Aortic smooth muscle cell (primary cell): Measurements from ENCODE around the gene MAP3K13.

GRCh38 chr3:185335526-185336291, 27.2 kb upstream of the MAP3K13 start:
- RRBS, result no CpG with 5 or more reads among the region's 2 CpGs

- RRBS, result no CpG with 5 or more reads among the region's 25 CpGs
Observed at GRCh38 chr3:185362746-185363947, at the start of gene MAP3K13. TSS of gene MAP3K13 (plus strand) at chr3:185363136.

- RRBS, result no CpG with 5 or more reads among the region's 7 CpGs
Observed at GRCh38 chr3:185437142-185437629, 61.6 kb downstream of the TMEM41A start.

DNA sequence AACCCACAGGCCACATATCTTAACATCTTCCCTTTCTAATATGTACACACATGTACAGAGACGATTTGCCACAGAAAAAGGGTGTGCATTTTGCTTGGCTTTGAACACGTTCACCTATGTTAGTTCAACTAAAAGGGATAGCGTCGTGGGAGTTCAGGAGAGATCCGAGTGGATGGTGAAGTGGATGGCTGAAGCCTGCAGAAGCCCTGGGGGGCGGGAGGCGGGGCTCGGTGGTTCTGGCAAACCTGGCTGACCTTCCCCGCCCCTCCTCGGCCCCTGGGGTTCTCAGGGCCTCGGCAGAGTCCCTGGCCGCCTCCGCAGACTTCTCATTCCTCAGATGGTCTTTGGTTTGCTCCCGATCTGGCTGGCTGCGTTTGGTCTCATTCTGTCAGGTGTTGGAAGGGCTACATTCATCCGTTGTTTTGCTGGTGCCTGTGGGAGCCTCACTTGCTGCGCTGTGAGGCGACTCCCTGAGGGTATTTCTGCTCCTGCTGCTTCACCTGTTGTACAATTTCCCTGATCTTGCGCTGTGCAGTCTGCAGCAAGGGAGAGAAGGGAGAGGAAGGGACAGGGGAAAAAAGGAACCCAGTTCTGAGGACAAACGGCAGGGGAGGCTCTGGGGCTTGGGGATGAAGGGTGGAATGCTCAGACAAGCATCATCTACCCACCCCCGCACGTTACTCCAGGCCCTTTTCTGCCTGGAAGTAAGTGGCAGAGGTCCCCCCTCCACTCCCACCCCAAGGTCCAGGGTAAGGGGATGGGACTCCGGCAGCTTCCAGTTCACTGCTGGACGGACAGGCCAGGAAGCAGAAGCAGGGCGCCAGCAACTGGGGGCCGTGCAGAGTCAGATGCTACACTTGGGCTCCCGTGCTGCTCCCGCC, 59.2 kb downstream of the SENP2 start:
- RRBS, result no CpG with 5 or more reads among the region's 28 CpGs

DNA sequence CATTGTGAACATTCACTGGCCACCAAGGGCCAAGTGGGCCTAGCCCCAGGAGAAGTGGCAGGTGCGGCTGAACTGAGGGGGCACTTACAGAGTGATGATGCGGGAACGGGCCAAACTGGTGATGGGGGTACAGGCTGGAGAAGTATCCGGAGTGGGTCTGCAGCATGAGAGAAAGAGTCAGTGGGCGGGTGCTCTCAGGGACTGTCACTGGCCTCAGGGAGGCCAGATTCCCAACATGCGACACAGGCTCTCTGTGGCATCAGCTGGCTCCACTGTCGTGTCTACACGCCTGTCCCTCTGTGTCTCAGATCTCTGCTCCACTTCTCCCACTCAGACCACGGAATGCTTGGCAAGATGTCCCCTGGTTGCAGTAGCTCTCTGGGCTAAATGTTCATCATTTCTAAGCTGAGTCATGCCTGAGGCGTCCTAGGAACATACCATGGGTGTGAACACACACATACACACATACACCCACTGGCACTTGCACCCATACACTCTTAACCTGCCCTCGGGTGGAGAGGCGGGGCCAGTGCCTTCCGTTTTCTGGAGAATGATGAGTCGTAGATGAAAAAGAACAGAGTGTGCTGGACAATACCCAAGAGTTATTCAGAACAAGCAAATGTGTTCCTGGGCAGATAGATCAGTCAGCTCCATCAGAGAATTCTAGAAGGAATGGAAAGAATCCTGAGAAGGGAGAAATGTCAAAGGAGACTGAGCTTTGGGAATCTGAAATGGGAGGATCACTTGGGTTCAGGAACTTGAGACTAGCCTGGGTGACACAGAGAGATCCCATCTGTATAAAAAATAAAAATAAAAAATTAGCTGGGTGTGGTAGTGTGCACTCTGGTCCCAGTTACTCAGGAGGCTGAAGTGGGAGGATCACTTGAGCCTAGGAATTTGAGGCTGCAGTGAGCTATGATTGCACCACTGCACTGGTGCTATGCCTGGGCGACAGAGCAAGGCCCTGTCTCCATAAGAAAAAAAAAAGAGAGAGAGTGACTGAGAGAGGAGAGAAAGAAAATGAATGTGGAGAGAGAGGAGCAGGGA, 72.5 kb downstream of the SENP2 start:
- RRBS, result no CpG with 5 or more reads among the region's 15 CpGs

- RRBS, result no CpG with 5 or more reads among the region's 7 CpGs
Observed at GRCh38 chr3:185660423-185660801, 74.3 kb downstream of the SENP2 start.

DNA sequence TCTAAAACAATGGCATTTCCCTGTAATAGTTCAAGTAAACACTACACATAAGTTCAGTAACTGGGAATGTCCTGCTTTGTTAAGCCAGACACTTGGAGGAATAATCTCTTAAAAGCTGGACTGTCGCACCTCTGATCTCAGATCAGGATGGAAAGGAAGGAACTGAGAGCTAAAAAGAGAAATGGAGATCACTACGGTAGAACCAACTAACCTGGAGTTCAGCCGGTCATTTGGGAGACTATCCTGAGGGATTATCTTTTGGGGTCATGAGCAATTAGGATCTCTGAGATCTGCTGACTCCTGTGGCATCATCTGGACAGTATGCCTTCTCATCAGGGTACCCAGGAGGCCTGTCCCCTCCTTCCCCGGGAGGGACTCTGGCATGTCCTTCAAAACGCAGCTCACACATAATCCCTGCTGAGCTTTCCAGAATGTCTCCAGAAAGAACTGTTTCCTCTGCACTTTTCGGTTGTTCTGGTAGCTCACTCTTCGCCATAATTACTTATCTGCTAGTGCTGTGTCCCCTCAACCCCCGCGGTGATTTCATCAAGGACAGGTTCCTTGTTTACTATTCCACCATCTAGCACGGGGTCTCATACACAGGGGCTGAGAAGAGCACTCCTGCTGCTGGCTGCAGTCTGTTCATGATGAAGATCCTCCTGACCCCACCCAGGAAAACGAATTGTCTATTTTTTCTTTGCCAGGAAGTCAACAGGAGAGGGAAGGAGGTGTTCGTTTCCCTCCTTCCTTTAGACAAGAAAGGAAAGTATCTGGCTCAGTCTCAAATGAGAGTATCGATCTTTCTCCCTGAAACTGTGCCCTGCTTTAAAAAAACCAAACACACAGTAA, 115.7 kb downstream of the SENP2 start:
- RRBS, result no CpG with 5 or more reads among the region's 13 CpGs

GRCh38 chr3:185709059-185709816, 115.6 kb downstream of the IGF2BP2 start:
- RRBS, result no CpG with 5 or more reads among the region's 6 CpGs

- RRBS, result no CpG with 5 or more reads among the region's 4 CpGs
Observed at GRCh38 chr3:185914281-185915050, 23.3 kb downstream of the TRA2B start.

DNA sequence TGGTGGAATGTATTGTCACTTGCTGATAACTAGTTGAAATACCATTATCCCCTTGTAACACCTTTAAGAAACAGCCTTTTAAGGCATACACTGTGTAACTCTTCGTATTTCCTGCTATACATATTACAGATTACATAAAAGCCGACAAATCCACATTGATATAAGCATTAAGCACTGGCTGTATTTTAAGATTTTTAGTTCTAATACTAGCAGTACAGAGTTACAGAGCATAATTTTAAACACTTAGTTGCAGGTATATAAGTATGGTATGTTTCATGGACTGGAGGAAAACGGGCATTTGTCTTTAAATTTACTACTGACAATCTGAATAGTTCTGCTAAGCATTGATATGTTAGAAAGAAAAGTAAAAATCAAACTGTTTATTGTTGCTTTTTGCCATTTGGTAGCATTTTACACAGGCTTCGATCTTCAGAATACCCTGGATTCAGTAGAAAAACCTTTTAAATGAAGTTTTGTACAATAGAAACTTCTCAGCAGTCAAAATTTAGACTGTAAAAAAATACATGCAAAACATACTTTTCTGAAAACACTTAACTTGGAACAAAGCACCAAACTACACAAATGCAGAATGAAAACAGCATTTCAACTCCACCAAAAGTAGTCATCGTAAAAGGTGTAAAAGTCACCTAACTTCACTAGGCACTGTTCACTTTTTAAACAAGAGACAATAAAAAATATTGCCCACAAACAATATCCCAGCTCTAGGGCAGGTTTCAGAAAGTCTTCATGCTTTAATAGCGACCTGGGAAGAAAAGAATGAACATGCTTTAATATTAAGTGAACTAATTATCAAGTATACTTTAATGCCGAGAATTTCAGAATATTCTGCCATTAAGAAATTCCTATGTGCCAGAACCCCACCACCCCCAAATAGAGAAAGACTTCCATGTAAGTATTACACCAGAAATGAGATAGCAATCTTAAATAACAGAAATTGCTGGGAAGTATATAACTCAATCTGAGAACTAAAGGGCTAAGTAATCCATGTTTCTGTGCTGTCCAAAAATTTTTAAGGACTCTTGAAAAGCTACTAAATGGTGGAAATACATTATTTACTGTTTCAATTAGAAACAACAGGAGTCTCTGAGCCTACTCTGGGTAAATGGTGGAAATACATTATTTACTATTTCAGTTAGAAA, 20.5 kb downstream of the TRA2B start:
- RRBS, result no CpG with 5 or more reads among the region's 7 CpGs

DNA sequence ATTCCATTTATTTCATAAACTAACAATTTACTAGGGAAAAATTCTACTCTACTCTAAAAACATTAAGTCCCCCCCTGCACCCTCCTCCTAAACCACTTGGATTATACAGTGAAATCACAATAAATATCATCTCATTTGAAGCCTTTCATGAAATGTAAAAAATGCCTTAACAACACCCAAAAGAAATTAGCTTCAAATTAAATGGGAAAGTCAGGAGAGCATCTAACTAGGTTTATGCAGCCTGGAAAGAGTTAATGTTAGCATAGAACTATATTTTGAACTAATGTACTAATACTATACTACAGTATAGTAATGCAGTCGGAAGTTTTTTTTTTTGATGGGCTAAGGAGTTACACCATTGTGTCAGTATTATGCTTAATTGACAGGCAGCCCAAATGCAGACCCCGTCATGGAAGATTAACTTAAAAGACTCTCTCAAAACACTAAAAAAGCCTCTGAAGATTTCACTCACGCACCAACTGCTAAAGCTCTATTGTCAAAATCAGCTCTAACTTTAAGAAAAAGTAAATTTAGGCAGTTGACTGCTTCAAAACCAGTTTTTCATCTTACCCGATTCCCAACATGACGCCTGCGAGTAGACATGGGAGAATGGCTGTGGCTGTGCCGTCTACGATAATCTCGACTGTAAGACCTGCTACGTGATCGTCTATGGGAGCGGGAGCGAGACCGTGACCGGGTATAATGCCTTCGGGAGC, 12.8 kb downstream of the TRA2B start:
- RRBS, result no CpG with 5 or more reads among the region's 16 CpGs

DNA sequence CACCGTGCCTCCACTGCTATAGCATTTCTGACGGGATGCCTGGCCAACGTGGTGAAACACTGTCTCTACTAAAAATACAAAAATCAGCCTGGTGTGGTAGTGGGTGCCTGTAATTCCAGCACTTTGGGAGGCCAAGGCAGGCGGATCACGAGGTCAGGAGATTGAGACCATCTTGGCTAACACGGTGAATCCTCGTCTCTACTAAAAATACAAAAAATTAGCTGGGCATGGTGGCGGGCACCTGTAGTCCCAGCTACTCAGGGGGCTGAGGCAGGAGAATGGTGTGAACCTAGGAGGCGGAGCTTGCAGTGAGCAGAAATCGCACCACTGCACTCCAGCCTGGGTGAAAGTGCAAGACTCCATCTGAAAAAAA, 36.0 kb upstream of the TRA2B start:
- RRBS, result no CpG with 5 or more reads among the region's 10 CpGs

DNA sequence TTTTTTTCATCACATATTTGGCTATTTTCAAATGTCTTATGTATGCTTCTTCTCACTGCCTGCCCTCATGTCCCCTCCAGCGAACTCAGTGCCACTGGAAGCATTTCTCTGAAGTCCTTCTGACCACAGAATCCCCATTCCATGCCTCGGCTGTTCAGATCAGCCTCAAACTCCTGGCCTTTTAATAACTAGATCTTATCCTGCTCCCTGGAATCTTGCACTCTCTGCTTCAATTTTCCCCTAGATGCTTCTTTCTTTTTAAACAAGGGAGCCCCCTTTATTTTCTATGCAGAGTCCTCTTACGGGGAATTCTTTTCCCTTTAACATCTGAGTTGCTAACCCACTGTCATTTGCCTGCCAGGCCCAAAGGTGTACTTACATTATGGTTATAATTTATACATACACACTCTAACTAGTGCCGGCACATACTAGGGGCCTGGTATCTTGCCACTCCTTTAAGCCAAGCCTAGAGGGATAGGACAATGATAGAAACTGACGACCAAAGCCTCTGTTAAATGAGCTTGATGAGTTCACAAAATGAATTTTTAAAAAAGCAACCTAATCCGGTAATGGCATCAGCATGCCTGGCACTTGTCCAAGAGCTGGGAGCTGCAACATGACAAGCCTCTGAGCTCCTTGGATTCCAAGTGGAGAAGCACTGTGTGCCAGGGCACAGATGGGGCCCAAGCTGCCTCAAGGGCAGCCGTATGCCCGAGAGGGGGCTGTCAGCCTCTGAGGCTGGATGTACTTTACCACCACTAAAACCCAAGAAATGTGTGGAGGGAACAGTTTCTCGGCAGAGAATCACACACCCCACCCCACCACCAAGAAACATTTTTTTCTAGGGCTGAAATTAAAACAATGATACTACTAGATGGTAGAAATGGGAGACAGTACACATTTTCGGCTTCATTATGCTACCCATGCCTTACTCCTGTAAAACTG, 9.8 kb downstream of the ETV5 start:
- RRBS, result no CpG with 5 or more reads among the region's 10 CpGs

DNA sequence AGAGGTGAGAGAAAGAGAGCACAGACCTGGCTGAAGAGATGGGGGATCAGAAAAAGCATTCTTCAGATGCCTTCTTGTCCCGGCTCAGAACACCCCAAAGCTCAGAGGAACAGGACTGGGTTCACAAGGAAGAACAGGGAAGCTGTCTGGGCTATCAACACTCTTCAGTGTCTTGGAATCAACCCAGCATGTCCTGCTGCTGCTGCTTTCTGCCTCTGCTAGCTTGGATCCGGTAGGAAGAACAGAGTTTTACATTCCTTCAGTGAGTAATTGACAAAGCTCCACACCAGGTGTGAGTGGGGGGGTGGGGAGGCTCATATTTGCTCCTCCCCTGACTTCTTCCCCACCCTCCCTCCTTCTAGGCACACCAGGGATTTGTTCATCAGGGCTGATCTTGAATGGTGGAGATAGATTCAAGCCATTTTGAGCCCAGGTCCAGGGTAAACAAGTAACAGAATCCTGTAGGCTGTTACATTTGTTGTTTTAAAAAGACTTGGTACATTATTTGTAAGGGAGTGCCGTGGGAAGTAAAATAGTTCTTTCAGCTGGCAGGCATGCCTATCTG, 13.1 kb upstream of the ETV5 start:
- RRBS, result no CpG with 5 or more reads among the region's 3 CpGs

GRCh38 chr3:186218934-186219537, 110.1 kb upstream of the ETV5 start:
- RRBS, result no CpG with 5 or more reads among the region's 6 CpGs

- RRBS, result no CpG with 5 or more reads among the region's 28 CpGs
Observed at GRCh38 chr3:186360714-186361228, 1.3 kb downstream of the DGKG start.

GRCh38 chr3:186593817-186594323, 19.0 kb upstream of the AHSG start:
- RRBS, result no CpG with 5 or more reads among the region's 4 CpGs

- RRBS, result no CpG with 5 or more reads among the region's 18 CpGs
Observed at GRCh38 chr3:186615415-186615988, 2.6 kb downstream of the AHSG start.

DNA sequence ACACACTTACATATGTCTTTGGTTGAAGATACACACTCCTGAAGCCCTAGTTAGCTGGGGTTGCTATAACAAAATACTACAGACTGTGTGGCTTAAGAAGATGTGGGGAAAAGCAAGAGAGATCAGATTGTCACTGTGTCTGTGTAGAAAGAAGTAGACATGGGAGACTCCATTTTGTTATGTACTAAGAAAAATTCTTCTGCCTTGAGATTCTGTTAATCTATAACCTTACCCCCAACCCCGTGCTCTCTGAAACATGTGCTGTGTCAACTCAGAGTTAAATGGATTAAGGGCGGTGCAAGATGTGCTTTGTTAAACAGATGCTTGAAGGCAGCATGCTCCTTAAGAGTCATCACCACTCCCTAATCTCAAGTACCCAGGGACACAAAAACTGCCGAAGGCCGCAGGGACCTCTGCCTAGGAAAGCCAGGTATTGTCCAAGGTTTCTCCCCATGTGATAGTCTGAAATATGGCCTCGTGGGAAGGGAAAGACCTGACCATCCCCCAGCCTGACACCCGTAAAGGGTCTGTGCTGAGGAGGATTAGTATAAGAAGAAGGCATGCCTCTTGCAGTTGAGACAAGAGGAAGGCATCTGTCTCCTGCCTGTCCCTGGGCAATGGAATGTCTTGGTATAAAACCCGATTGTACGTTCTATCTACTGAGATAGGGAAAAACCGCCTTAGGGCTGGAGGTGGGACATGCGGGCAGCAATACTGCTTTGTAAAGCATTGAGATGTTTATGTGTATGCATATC, 37.0 kb upstream of the ST6GAL1 start:
- RRBS, result no CpG with 5 or more reads among the region's 10 CpGs

DNA sequence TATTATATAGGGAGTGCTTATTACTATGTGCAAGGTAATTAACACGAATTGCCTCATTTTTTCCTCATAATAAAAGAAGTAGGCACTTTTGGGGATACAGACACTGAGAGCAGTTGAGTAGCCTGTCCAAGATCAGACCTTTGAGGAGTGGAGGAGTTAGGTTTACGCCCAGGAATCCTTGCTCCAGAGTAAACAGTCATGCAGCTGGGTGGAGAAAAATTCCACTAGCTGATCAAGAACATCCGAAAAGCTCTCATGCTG, 53.2 kb downstream of the ST6GAL1 start:
- RRBS, result no CpG with 5 or more reads among the region's 3 CpGs